Right atrium auricular region (tissue), 2 donors: ENCODE measurements around a stretch of chr7.

GRCh38 chr7:92485850-92486377 is 8.2 kb upstream of the ERVW-1 start:
- PRO-cap = no peak
- RAMPAGE, long total RNA, 2 experiments = no peak in any of the 2 experiments

DNA sequence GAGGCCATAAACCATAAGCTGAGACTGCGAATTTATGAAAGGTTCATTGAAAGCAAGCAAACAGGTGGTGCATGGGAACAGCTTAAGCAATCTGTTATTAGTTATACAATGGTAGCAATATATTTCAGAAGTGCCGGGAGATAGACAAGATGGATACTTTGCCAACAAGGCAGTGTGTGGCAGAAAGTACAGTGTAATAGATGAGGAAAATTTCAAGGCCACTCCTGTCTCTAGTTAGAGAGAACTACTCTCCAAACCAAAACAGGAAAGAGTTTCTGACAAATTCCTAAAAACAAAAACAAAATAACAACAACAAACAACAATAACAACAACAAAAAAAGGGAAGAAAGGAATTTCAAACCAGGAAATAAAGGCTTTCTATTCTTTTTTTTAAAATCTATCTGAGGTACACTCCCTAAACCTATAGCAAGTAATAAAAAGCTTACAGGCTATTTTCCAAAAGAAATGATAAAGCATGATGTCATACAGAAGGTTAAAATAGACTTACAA is 23.7 kb upstream of the FAM133B start:
- PRO-cap = no peak
- RAMPAGE, long total RNA, 2 experiments = no peak in any of the 2 experiments

GRCh38 chr7:92682878-92683201 is 92.7 kb upstream of the FAM133B start:
- PRO-cap = no peak
- RAMPAGE, long total RNA, 2 experiments = no peak in any of the 2 experiments

DNA sequence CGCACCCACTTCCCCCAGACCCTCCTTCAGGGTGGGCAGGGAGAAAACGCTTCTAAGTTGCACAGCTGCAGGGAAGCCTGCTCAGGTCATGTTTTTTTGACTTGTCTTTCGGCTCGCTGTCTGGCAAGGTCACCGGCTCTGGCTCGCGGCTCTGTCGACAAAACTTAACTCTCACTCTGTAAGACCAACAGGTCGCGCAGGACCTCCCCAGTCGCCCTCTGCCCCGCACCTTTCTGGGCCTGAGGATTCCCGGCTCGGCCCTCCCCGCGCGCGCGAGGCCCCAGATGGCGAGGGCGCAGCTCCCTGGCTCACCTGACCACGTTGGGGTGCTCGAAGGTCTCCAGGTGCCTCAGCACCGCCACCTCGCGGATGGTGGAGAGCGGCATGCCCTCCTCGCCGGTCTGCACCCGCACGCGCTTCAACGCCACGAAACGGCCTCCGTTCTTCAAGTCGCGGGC is 3.6 kb downstream of the CDK6 start:
- PRO-cap = bidirectional peak, plus-strand start outside the sequence, minus-strand start at position 286 of the sequence
- RAMPAGE, long total RNA, 2 experiments = no peak in any of the 2 experiments

DNA sequence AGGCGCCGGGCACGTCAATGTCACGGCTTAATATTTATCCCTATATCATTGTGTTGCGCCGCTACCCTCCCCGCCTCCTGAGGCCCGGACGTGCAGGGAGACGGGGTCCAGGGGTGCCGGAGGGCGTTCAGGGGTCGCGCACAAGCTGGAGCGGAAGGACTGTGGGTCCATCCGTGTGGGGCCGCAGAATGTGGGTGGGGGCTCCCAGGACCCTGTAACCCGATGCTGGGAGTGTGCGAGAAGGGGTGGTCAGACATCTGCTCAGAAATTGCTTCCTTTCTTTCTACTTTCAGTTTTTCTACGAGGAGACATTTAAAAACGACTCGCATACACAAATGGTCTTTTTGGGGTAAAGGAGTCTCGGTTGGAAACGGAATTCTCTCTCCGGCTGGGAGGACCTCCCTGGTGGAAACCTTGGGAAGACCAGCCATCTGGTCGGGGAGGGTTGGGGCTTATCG is 2.3 kb downstream of the CDK6 start:
- PRO-cap = bidirectional peak, plus-strand start at position 73 of the sequence, minus-strand start outside the sequence
- RAMPAGE, long total RNA, 2 experiments = no peak in any of the 2 experiments

- PRO-cap = no peak
- RAMPAGE, long total RNA, 2 experiments = no peak in any of the 2 experiments
These were observed 452 bp downstream of the CDK6 start for GRCh38 chr7:92835878-92836363.

DNA sequence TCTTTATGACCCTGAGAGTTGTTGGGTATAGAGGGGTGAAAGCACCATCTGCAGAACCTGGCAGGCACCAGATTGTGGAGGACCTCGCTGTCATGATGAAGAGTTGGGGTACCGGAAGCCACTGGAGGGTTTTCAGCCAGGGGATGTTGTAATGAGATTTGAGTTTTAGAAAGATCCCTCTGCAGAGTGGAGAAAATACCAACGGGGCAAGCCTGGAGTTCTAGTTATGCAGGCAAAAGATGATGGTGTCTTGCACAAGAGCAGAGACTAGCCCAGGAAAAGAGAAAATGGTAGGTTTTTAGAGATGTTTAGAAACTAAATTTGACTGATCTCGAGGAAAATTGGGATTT is 34.4 kb upstream of the CDK6 start:
- PRO-cap = no peak
- RAMPAGE, long total RNA, 2 experiments = no peak in any of the 2 experiments

GRCh38 chr7:93015847-93016329 is 101.9 kb downstream of the SAMD9 start:
- PRO-cap = no peak
- RAMPAGE, long total RNA, 2 experiments = no peak in any of the 2 experiments

- PRO-cap = no peak
- RAMPAGE, long total RNA, 2 experiments = no peak in any of the 2 experiments
These were observed 83.9 kb downstream of the VPS50 start for GRCh38 chr7:93315933-93316591.

- PRO-cap = no peak
- RAMPAGE, long total RNA, 2 experiments = no peak in any of the 2 experiments
These were observed 7.1 kb upstream of the GNG11 start for GRCh38 chr7:93914386-93914939.

GRCh38 chr7:94052491-94052831 is 48.3 kb upstream of the BET1 start:
- PRO-cap = no peak
- RAMPAGE, long total RNA, 2 experiments = no peak in any of the 2 experiments

GRCh38 chr7:94176830-94177685 is 172.9 kb upstream of the BET1 start:
- PRO-cap = no peak
- RAMPAGE, long total RNA, 2 experiments = no peak in any of the 2 experiments

DNA sequence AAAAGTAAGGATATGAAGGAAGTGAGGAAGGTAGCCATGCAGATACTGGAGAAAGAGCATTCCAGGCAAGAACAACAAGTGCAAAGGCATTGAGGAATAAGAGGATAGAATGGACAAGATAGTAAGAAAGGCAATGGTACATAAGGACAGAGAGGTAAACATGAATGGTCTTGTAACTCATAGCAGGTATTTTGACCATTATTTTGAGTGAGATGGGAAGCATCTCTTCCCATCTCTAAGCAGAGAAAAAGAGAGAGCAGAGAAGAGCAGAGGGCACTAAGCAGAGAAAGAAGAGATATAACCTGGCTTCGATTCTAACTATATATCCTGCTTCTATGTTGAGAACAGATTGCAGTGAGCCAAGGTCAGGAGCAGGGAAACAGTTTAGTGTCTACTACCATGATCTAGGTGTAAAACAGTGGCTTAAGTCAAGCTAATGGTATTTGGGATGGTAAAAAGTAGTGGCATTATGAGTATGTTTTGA is 193.2 kb upstream of the BET1 start:
- PRO-cap = no peak
- RAMPAGE, long total RNA, 2 experiments = no peak in any of the 2 experiments

- PRO-cap = no peak
- RAMPAGE, long total RNA, 2 experiments = no peak in any of the 2 experiments
These were observed 98.9 kb upstream of the COL1A2 start for GRCh38 chr7:94295673-94296320.

DNA sequence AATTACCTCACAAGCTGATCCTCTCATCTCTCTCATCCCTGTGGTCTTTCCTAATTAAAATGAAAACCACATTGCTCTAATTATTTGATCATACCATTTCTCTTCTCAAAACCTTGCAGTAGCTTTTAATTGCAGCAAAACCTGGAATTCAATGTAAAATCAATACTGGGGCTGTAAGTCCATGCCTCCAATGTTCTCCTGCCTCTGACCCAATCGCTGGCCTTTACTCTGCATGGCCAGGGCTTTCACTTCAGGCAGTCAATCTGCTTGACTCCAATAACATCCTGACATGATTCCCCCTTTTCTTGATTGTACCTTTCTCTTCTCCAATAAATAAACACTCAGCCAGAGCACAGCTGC is 97.9 kb upstream of the COL1A2 start:
- PRO-cap = unidirectional peak, minus-strand start at position 225 of the sequence
- RAMPAGE, long total RNA, 2 experiments = no peak in any of the 2 experiments

DNA sequence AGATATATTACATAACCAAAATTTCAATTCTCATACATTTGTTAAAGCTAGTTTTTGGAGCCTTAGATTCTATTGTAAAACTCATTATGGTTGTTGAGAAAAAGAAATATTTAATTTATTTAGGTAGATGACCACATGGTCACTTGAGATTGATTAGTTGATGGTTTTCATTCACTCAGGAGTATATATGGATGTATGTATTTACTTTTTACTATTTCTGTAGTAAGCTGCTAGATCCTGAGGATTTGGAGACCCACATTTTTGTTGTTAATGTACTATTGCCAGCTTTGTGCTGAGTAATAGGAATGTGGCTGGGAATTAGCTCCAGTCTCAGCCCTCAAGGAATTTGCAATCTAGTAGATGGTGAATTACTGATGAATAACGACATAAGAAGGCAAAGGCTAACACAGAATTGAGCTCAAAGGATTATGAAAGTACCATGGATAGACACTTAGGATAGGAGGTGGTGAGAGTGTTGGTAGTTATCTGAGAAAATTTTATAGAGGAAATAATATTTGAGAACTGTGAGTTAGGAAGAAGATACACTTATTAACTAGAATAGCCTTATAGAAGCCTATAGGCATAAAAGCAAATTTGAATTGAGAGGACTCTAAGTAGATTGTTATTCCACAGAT is 19.9 kb downstream of the CASD1 start:
- PRO-cap = no peak
- RAMPAGE, long total RNA, 2 experiments = no peak in any of the 2 experiments

GRCh38 chr7:94530825-94531632 is 21.4 kb downstream of the CASD1 start:
- PRO-cap = no peak
- RAMPAGE, long total RNA, 2 experiments = no peak in any of the 2 experiments

DNA sequence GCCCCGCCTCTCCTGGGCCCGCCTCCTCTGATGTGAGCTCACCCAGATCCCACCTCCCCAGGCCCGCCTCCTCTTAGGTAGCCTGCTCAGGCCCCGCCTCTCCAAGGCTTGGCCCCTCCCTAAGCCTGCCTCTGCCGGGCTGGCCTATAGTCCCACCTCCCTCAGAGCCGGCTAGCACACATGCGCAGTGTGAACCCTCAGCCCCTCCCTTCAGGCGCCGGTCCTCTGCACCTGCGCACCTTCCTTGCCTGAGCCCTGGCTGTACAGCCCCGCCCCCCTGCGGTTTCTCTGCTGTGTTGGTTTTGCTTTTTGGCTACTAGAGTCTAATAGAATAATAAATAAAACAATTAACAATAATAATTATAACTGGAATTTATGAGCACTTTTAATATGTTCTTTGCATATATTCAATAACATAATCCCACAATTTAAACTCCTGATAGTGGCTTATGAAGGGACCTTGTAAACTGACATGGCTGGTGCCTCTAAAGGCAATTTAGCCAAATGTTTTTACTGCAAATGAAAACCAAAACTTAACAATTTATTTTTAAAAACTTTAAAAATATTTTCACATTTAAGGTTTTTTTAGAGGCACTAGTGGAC is 2.5 kb upstream of the SGCE start:
- PRO-cap = no peak
- RAMPAGE, long total RNA, 2 experiments = no peak in any of the 2 experiments

DNA sequence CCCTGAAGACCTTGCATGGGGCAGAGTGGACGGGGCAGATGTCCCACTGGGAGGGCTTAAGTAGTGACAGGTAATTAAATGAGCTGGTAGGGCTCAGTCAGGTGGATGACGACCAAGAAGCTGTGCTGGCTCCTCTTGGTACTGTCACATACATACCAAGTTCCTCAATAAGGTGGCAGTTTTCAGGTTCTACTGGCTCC is 1.8 kb downstream of the PON3 start:
- PRO-cap = no peak
- RAMPAGE, long total RNA, 2 experiments = no peak in any of the 2 experiments

DNA sequence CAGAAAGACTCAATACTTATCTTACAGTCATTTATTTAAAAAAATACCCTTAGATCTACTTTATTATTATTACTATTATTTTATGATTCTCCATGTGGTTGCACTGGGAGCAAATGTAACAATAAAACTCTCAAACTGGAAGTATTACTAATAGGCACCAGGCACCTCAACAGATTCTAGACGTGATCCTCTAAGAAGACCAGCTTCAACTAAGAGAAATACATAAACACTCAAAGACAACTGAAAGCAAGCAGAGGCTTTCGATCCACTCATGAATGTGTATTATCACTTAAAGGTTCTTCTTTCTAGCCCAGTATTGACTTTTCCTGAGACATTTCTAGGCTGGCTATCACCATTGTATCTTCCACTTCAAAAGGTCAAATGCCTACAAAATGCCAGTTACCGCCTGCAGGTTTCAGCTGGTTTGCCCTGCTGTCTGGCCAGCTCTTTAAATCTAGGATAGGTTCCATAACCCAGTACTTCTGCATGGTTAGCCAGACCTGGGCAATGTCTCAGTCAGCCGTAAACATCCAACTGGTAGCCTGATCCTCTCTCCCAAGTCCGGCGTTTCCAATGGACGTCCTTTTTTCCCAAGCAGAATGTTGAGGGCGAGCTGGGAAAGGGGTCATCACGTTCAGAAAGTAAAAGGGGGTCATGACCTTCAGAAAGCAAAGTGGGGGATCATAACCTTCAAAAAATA is 664 bp downstream of the PON3 start:
- PRO-cap = no peak
- RAMPAGE, long total RNA, 2 experiments = no peak in any of the 2 experiments